ENCODE results near the genes TUBA3E and CFC1B.

GRCh38 chr2:128425843-128426594, 107.4 kb upstream of the HS6ST1 start:
- PRO-cap, 4 experiments = no peak in any of the 4 experiments
- RAMPAGE, long total RNA, 2 experiments = no peak in any of the 2 experiments
- RRBS = no CpG with 5 or more reads among the region's 12 CpGs

DNA sequence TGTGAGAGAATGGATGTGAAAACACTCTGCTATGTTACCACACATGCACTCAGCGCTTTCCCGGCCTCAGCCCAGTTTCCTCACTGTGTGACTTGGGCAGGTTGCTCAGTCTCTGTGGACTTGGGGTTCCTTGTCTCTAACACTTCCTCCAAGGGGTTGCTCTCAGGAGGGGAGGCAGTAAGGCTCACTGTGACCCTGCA, 230.5 kb upstream of the HS6ST1 start:
- PRO-cap, 4 experiments = peak in 1 of 4 experiments; most common minus-strand start position 85 of the sequence (in 1)
- RAMPAGE, long total RNA, 2 experiments = no peak in any of the 2 experiments
- RRBS = 77% methylated on average over 2 of the region's 2 CpGs

- PRO-cap, 4 experiments = no peak in any of the 4 experiments
- RAMPAGE, long total RNA, 2 experiments = no peak in any of the 2 experiments
- RRBS = no CpG with 5 or more reads among the region's 14 CpGs
Observed at GRCh38 chr2:129686849-129687122, 292.7 kb upstream of the RAB6C start.

DNA sequence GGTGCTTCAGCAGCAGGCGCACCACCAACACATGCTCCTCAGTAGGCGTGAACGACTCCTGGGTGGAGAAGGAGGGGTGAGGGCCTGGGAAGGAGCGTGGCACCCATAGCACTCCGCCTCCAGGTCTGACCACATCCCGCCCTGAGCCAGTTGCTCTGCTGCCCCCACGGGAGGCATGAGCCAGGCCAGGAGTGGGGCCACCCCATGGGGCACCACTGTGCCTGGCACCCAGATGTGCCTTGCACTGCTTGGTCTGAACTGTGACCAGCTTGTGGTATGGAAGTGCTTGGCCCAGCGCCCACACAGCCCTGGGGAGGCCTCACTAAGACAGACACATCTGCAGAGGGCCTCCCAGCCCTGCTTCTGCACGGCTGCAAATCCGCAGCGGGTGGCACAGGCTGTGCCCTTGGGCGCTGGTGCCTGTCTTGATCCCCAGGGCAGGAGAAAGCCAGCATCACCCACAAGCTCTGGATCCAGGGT, 12.5 kb upstream of the CCDC74B start:
- PRO-cap, 4 experiments = no peak in any of the 4 experiments
- RAMPAGE, long total RNA, 2 experiments = no peak in any of the 2 experiments
- RRBS = no CpG with 5 or more reads among the region's 12 CpGs

GRCh38 chr2:130180733-130181040, 715 bp downstream of the SMPD4 start:
- PRO-cap, 4 experiments = no peak in any of the 4 experiments
- RAMPAGE, long total RNA, 2 experiments = no peak in any of the 2 experiments
- RRBS = no CpG with 5 or more reads among the region's 9 CpGs

GRCh38 chr2:130198215-130198883, at the start of gene TUBA3E:
TUBA3E (minus strand) TSS chr2:130198439.
- PRO-cap, 4 experiments = no peak in any of the 4 experiments
- RAMPAGE, long total RNA, 2 experiments = no peak in any of the 2 experiments
- RRBS = 96% methylated on average over 5 of the region's 39 CpGs

DNA sequence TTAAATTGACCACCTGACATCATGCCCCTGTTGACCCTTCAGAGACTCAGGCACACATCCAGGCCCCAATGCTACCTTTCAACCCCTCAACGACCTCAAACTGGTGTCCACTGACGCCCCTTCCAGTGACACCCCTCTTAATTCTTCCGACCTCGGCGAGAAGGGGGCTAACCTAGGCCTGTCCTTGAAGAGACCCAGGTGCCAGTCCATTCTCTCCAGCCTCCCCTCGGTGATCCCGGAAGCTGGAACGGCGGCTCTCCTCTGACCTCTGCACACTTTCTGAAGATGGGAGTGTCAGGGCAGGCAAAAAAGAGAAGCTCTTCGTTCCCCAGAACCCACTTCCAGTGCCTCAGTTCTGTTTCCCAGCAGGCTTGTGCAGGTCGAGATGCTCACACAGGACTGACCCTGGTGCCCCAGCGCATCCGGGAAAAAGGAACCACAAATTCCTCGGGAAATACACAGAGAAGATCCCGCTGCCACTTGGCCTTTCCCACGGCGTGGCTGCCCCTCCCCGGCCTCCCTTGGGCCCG, 766 bp upstream of the PTPN18 start:
- PRO-cap, 4 experiments = no peak in any of the 4 experiments
- RAMPAGE, long total RNA, 2 experiments = no peak in any of the 2 experiments
- RRBS = 6% methylated on average over 6 of the region's 19 CpGs

GRCh38 chr2:130520870-130521405, at the start of gene CFC1B:
CFC1B (plus strand) TSS chr2:130521222.
- PRO-cap, 4 experiments = no peak in any of the 4 experiments
- RAMPAGE, long total RNA, 2 experiments = no peak in any of the 2 experiments
- RRBS = no CpG with 5 or more reads among the region's 10 CpGs

GRCh38 chr2:130756191-130756465, 788 bp downstream of the AMER3 start:
- PRO-cap, 4 experiments = no peak in any of the 4 experiments
- RAMPAGE, long total RNA, 2 experiments = no peak in any of the 2 experiments
- RRBS = 2% methylated on average over 6 of the region's 38 CpGs

- PRO-cap, 4 experiments = no peak in any of the 4 experiments
- RAMPAGE, long total RNA, 2 experiments = no peak in any of the 2 experiments
- RRBS = 1% methylated on average over 4 of the region's 24 CpGs
Observed at GRCh38 chr2:130837646-130838247, 1.0 kb downstream of the ARHGEF4 start.

DNA sequence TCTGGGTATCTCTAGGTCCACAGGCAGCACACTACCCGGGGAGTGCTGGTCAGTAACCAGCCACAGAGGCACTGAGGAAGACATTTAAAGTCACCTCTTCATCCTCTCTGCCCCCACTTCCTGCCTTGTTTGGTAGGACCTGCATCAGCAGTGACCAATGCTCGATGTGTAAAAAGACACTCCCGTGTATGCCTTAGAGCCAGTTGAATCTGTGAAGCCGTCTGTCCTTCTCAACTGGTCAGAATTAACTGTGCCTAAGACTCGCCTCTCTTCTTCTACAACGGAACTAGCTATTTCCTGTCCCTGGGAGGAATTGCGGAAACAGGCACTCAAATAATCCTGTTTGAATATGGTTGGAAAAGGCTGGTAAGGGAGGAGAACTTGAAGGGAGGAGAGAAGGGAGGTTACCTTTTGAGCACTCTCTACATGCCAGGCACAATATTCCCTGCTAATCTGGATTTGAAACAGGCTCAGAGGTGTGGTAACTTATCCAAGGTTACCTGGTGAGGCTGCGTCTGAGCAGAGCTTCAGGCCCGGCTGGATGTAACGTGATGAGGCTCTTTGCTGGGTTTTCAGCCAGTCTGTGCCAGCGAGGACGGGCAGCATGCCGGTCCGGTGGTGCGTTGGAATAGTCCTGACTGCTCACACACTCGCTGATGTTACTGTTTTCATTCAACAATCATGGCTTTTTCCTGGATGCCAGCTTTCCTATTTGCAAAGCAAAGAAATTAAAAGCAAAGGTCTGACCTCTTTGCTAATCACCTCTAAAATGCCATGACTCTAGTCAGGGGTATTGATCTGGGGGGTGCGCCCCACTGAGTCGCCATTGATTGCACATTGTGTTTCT, 127.0 kb downstream of the FAM168B start:
- PRO-cap, 4 experiments = no peak in any of the 4 experiments
- RAMPAGE, long total RNA, 2 experiments = no peak in any of the 2 experiments
- RRBS = 40% methylated on average over 5 of the region's 18 CpGs

DNA sequence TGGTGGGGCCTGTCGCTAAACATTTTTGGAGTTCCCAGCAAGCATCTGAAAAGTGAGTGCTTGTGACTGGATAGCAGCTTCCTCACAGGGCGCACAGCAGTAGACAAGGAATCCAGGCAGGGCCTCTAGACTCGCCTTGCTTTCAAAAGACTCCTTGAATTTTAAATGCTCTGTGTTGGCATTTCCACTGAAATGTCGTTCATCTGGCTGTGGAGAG, 126.3 kb downstream of the FAM168B start:
- PRO-cap, 4 experiments = no peak in any of the 4 experiments
- RAMPAGE, long total RNA, 2 experiments = no peak in any of the 2 experiments
- RRBS = no CpG with 5 or more reads among the region's 4 CpGs

GRCh38 chr2:131046906-131047809, 46.1 kb downstream of the FAM168B start:
- PRO-cap, 4 experiments = no peak in any of the 4 experiments
- RAMPAGE, long total RNA, 2 experiments = no peak in any of the 2 experiments
- RRBS = no CpG with 5 or more reads among the region's 19 CpGs

- PRO-cap, 4 experiments = no peak in any of the 4 experiments
- RAMPAGE, long total RNA, 2 experiments = no peak in any of the 2 experiments
- RRBS = no CpG with 5 or more reads among the region's 4 CpGs
Observed at GRCh38 chr2:131050008-131050491, 43.2 kb downstream of the FAM168B start.

DNA sequence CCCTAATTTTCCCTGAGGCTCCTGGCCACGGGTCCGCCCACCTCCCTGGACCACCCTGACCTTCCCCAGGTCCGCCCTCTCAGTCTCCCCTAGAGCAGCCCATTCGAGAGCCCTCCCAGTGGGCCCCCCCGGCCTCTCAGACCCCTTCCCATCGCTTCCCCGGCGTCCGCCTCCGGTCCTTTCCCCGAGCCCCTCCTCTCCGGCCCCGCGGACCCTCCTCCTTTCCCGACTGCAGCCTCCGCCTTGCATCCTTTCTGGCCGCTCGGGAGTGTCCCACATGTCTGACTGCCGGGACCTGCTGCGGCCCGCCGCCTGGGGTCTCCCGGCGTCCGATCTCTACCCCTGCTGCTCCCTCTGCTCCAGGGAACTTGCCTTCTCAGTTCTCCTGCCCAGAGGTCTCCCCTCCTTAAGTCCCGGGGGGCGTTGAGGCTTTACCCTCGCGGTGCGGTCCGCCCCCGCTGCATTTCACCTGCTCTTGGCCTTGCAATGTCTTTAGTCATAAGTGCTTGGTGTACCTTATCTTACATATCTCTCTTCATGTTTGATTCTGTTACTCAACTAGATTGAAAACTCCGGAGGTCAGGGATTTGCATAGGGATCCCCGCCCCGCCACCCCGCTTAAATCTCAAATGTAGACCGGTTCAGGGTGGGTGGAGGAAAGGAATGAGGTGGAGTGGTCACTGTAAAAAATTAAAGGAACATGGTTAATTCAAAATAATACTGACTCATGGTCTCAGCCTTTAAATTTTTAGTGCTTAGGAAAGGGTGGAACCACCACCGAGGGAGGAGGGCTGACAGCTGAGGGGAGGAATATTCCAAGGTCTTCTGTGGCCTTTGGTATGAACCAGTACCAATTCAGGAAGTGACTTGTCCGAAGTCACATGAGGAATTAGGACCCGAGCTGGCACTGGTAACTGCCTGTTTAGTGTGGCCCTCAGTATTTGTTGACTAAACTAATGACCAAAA, 687 bp downstream of the PLEKHB2 start:
- PRO-cap, 4 experiments = peak in 2 of 4 experiments; most common plus-strand start position 278 of the sequence (in 2); most common minus-strand start position 814 of the sequence (in 2)
- RAMPAGE, long total RNA, 2 experiments = no peak in any of the 2 experiments
- RRBS = 2% methylated on average over 16 of the region's 40 CpGs

- PRO-cap, 4 experiments = peak in 1 of 4 experiments; most common minus-strand start chr2:131646849 (in 1)
- RAMPAGE, long total RNA, 2 experiments = no peak in any of the 2 experiments
- RRBS = 11% methylated on average over 4 of the region's 48 CpGs
Observed at GRCh38 chr2:131646567-131647306, 119.0 kb downstream of the CCDC74A start.

DNA sequence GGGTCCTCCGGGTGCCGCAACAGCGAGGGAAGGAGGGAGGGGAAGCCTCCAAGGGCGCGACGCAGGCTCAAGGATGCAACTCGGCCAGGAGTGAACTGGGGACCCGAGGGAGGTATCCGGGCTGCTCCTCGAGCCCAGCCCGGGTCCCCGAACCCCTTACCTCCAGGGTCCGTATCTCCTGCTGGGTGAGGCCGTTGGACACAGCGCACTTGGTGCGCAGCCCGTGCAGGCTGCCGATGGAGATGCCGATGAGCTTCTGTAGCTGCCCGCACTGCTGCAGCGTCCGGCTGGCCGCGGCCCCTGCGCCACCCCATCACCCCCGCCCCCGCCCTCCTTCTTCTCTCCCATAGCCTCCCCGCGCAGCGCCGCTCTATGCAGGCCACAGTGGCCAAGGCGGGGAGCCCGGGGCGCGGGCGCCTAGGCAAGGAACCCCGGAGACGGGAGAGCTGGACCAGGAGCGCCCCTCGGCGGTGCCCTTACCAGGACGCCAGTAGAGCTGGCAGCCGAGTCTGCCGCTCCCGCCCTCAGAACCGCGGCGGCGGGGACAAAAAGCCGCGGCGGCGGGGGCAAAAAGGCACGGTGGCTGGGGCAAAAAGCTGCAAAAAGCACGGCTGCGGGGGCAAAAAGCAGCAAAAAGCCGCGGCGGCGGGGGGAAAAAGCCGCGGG, 124.0 kb downstream of the ANKRD30BL start:
- PRO-cap, 4 experiments = peak in 1 of 4 experiments; most common plus-strand start position 382 of the sequence (in 1)
- RAMPAGE, long total RNA, 2 experiments = no peak in any of the 2 experiments
- RRBS = 25% methylated on average over 3 of the region's 62 CpGs

- PRO-cap, 4 experiments = no peak in any of the 4 experiments
- RAMPAGE, long total RNA, 2 experiments = no peak in any of the 2 experiments
- RRBS = no CpG with 5 or more reads among the region's 8 CpGs
Observed at GRCh38 chr2:132439739-132440615, 23.4 kb downstream of the GPR39 start.

GRCh38 chr2:133755593-133755945, 187.3 kb upstream of the NCKAP5 start:
- PRO-cap, 4 experiments = no peak in any of the 4 experiments
- RAMPAGE, long total RNA, 2 experiments = no peak in any of the 2 experiments
- RRBS = no CpG with 5 or more reads among the region's 2 CpGs

DNA sequence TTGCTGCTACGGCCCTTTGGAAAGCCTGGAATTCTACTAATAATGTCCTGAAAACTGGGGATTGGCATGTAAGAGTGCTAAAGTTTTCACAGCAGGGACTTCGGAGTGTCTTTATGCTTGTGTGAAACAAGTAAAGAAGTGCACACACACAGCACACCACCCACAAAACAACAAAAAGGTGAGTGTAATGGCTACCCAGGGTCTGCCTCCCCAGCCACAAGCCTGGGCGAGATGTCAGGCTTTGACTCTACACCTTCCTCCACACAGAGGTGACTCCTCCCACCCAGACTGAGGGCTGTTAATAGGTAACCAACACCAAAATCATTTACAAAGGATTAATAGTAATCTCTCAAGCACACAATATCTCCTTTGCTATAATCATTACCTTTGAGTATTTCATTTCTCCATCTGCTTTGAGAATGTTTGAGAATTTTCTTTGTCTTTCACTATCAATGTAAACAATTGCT, 166.7 kb upstream of the MGAT5 start:
- PRO-cap, 4 experiments = no peak in any of the 4 experiments
- RAMPAGE, long total RNA, 2 experiments = no peak in any of the 2 experiments
- RRBS = no CpG with 5 or more reads among the region's 3 CpGs